Body of pancreas (tissue), 2 donors: ENCODE measurements around a stretch of chr12.

DNA sequence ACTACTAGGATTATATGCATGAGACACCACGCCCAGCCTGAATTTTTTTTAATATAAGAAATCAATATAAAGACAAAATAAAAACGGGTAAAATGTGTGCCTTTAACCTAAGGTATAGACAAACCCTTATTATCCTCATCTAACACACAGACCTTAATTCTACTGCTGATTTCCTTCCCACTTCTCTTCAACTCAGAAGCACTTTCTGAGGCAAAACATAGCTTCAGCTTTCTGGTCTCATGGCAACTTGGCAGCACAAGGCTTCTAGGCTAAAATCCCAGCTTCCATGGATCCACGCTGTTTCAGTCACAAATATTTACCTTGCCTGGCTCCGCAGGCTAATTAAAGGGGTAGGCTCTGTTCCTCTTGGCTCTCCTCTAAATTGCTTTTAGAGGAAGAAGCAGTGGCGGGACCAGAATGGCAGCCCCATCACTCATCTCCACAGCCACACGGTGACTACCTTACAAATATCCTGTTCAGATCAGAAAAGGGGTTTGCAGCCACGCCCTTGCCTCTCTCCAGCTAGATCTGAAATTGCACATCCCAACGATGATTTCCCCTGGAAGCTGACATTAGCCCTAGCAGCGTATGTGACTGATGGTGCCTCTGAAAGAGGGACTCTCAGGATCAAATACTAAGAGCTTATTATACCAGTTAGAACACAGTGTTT, 221.6 kb upstream of the NUDT4 start:
- PRO-cap = no peak
- RAMPAGE, long total RNA, 2 experiments = no peak in any of the 2 experiments

DNA sequence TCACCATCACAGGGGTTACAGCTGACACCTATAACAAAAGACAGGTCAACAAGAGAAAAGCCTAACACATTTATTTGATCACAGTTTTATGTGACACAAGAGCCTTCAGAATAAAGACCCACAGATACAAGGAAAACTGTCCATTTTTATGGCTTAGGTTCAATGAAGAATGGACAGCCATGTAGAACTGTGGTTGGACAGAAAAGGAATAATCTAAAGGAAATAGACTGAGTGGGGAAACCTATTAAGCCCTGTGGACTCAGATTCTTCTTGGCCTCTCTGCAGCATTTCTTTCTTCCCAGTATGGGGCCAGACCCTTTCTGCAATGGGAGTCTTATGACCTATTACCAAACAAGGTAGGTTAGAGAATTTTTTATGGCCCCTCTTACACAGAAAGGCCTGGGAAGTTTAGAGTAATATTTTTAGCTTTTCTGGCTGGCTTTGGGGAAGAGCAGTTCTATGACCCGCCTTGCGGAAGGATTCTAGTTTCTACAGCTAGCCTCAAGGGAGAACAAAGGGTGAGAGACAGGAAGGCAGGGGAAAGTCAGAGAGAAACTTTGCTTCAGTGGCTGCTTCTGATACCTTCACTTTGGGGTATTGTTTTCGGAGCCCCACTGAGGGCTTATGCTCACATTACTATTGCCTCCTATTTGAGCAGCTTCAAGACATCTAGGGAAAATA, 80.9 kb upstream of the NUDT4 start:
- PRO-cap = no peak
- RAMPAGE, long total RNA, 2 experiments = no peak in any of the 2 experiments

- PRO-cap = no peak
- RAMPAGE, long total RNA, 2 experiments = no peak in any of the 2 experiments
Measured at GRCh38 chr12:93376276-93377389, 1.1 kb upstream of the NUDT4 start.

DNA sequence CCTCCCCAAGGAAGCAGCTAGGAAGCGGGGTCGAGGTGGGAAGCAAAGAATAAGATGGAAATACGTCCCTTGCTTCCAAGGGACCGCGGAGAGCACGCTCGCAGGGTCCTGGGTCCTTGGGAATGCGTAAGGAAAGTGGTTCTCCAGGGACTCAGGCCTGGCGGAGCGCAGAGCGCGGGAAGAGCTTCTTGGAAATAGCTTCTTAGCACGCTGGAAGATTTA, 513 bp downstream of the SOCS2 start:
- PRO-cap = no peak
- RAMPAGE, long total RNA, 2 experiments = no peak in any of the 2 experiments

- PRO-cap = no peak
- RAMPAGE, long total RNA, 2 experiments = no peak in any of the 2 experiments
Measured at GRCh38 chr12:93578127-93579166, 6.0 kb downstream of the SOCS2 start.

DNA sequence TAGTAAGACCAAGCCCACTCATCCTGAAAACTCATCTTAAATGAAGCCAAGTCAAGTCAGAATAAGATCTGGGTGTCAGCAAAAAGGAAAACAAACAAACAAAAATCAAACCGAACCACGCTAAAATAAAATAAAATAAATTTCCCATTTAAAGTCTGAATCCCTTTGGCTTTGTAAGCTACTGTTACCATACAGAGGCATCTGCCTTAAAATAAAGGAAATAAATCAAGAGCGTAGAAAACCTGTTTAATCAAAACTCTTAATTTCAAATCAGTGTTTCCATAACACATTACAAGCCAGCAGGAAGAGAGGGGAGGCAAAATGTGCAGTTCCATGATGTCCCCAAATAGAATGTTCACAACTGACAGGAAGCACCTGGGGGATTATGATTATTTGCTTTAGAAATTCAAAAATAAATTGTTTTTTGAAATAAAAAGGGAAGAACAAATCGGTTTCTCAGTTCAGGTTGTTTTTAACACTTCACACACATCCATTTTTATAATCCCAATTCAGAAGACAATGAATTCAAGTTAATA, 21.3 kb downstream of the SOCS2 start:
- PRO-cap = no peak
- RAMPAGE, long total RNA, 2 experiments = no peak in any of the 2 experiments

- PRO-cap = no peak
- RAMPAGE, long total RNA, 2 experiments = no peak in any of the 2 experiments
Measured at GRCh38 chr12:93641325-93641764, 35.8 kb upstream of the CRADD start.

DNA sequence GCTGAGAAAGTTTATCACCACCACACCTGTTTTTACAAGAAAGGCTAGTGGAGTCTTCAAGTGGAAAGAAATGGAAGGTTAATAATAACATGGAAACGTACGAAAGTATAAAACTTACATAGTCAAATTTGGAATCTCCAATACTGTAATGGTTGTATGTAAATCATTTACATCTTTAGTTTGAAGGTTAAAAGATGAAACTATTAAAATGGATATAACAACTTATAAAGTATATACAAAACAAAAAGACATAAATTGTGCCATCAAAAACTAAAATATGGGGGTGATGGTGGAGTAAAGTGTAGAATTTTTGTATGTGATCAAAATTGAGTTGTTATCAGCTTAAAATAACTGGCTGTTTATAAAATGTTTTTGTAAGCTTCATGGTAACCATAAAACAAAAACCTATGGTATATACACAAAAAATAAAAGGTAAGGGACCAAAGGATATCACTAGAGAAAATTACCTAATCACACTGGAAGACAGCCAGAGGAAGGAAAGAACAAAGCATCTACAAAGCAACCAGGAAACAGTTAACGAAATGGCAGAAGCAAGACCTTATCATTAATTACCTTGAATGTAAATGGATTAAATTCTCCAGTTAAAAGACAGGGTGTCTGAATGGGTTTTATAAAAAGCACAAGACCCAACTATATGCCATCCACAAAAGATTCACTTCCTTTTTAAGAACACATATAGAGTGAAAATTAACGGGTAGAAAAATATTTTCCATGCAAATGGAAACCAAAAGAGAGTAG, 15.7 kb downstream of the CRADD start:
- PRO-cap = no peak
- RAMPAGE, long total RNA, 2 experiments = start-site peak on the plus strand in 1 of 2 experiments, centred at position 472 of the sequence, 6 reads per replicate

- PRO-cap = no peak
- RAMPAGE, long total RNA, 2 experiments = no peak in any of the 2 experiments
Measured at GRCh38 chr12:93892171-93893168, 215.3 kb downstream of the CRADD start.

GRCh38 chr12:94276555-94277162, 128.3 kb downstream of the PLXNC1 start:
- PRO-cap = no peak
- RAMPAGE, long total RNA, 2 experiments = no peak in any of the 2 experiments

DNA sequence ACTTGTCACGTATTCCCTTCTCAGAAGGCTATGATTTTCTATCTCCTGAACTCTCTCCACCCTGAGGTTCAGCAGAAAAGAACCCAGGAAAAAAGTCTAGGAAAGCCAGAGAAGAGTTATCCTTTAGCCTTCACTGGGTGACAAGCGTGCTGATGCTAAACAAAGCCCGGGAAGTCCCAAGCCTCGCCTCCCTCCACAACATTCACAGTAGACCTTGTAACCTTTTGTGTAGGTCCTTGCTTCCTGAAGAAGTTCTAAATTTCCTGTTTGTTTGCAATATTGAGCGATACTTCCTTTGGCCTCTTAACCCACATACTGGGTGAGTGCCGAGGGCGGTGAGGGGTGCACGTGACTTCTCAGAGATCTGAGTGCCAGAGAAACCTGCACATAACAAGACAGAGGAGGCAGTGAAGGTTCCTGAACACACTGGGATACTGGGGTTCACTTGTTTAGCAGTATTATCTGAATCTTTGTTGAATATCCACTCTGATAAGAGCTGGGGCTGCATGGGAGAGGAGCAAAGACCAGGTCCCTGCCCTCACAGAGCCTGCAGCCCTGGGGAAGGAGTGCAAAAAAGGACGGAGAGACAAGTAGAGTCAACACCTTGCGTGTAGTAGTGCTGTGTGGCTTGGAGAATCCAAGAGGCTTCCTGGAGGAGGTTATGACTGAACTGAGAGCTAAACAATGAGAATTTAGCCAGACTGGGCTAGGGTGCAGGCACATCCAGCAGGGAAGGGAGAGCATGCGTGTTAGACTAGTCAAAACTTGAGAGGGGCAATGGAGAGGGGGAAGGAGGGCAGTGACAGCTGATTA, 134.4 kb downstream of the PLXNC1 start:
- PRO-cap = no peak
- RAMPAGE, long total RNA, 2 experiments = no peak in any of the 2 experiments

- PRO-cap = no peak
- RAMPAGE, long total RNA, 2 experiments = no peak in any of the 2 experiments
Measured at GRCh38 chr12:94336140-94336410, 123.6 kb downstream of the CEP83 start.

DNA sequence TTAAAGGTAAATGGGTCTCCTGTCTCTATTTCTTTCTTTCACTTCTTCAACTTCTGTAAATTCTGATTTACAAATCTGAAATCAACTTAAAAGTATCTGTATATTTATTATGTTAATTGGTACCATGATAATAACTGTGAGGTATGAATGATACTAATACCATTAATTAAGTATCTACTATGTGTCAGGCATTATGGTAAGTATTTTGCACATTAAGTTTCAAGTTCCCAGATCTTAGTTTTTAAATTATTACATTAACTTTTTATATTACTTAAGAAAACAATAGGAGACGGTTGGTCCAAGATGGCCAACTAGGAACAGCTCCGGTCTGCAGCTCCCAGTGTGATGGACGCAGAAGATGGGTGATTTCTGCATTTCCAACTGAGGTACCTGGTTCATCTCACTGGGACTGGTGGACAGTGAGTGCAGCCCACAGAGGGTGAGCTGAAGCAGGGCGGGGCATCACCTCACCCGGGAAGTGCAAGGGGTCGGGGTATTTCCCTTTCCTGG, 70.4 kb downstream of the CEP83 start:
- PRO-cap = no peak
- RAMPAGE, long total RNA, 2 experiments = no peak in any of the 2 experiments

GRCh38 chr12:94631541-94631740, 18.9 kb downstream of the TMCC3 start:
- PRO-cap = no peak
- RAMPAGE, long total RNA, 2 experiments = no peak in any of the 2 experiments

GRCh38 chr12:94717914-94718563, 67.7 kb upstream of the TMCC3 start:
- PRO-cap = no peak
- RAMPAGE, long total RNA, 2 experiments = no peak in any of the 2 experiments

DNA sequence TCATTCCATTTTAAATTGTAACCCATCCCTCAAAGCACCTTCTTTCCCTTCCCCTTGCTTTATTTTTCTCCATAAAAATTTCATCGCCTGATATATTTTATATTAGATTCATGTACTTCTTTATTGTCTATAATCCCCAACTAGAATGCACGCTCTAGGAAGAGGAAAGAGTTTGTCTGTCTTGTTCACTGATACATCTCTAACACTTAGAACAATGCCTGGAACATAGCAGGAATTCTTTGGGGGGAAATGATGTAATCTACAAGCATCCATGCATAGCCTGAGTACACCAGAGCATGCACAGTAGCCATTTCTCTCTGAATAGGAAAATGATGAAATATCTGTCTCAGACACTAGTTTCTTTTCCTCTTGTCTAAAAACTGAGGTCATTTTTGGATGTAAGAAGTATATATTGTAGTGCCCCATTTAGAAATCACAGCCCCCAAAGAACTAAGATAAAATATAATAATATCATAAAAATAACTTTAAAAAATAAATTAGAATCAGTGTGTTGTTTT, 155.4 kb upstream of the TMCC3 start:
- PRO-cap = no peak
- RAMPAGE, long total RNA, 2 experiments = no peak in any of the 2 experiments

DNA sequence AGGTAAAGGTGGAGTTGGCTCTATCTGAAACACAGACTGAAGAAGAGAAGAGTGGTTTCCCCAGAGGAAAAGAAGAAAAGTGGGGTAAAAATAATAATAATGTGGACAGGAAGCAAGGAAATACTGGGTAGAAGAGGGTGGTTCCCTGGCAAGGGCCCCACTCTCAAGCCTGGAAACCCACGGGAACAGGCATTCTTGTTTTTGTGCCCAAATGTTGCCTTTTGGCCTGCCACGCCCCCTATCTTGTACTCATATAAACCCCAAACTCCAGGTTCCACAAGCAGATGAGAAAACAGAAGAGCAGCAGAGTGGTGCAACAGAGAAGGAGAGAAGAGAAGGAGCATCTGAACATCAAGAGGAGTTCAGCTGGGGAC, 51.2 kb downstream of the NDUFA12 start:
- PRO-cap = no peak
- RAMPAGE, long total RNA, 2 experiments = no peak in any of the 2 experiments

GRCh38 chr12:95215759-95216280, 1.4 kb downstream of the FGD6 start:
- PRO-cap = unidirectional peak, plus-strand start at chr12:95216195
- RAMPAGE, long total RNA, 2 experiments = no peak in any of the 2 experiments

- PRO-cap = no peak
- RAMPAGE, long total RNA, 2 experiments = no peak in any of the 2 experiments
Measured at GRCh38 chr12:95446323-95446945, 27.5 kb upstream of the METAP2 start.

DNA sequence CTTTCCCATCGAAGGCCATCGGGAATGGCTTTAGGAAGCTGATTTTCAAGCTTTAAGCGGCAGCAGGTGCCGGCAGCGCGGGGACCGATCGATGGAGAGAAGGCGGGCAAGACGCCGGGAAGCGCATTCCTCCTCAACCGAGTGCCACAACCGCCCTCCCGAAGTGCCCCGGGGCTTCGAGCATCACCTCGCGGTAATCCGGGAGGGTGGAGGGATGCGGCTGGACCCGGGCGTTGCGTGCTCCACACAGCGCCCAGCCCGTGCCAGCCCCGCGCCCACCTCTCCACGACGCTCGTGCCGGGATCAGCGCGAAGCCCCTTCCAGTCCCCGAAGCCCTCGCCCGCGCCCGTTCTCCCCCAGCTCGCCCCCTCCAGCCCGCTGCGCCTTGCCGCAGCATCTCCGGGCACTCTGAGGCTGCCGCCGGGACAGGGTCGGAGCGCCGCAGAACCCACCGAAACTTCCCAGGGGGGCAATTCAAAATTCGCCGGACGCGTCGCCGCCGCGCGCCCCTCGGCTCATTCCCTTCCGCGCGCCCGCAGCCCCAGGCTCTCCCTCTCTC, 3.1 kb downstream of the USP44 start:
- PRO-cap = bidirectional peak, plus-strand start at position 200 of the sequence, minus-strand start at position 142 of the sequence; unidirectional peak, minus-strand start at position 401 of the sequence
- RAMPAGE, long total RNA, 2 experiments = no peak in any of the 2 experiments